ENCODE measurements around the genes MEF2B, NCAN, HAPLN4, NDUFA13, GMIP, ZNF506 and ZNF429.

DNA sequence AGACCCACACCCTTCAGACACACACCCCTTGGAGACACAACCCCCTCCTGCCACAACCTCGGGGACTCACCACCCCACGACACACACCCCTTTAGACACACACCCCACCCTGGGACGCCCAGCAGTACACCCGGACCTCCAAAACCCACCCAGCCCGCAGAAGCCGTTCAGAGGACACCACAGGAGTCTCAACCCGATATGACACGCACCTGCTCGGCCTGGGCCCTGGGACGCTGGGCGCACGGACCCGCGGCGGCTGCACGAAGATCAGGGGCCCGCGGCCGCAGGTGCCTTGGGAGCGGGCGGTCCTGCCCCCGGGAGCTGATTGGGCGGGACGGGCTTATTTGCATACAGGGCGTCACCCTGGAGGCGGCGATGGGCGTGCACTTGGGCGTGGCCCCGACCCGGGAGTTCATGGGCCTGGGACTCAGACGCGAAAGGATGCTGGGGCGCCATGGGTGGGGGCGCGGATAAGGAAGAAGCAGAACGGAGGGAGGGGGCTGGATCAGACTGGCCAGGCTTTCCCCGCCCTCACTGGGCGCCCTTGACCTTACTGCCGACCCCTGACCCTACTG lies at the start of gene MEF2B:
Gene MEF2B (minus strand): TSS at position 268 of the 575 bp plus-strand sequence.
- RRBS, 2 experiments, result under 1 to 2% methylated on average over 8 of the region's 40 CpGs
CAGE:
- cytosol, long polyA minus RNA, result start-site peak on the minus strand centred at position 266 of the sequence, 8 bp wide, 61 reads
- cytosol, long polyA plus RNA, result no peak
- long polyA plus RNA, result no peak
- nucleus, long polyA minus RNA, result no peak
- nucleus, long polyA plus RNA, result no peak

DNA sequence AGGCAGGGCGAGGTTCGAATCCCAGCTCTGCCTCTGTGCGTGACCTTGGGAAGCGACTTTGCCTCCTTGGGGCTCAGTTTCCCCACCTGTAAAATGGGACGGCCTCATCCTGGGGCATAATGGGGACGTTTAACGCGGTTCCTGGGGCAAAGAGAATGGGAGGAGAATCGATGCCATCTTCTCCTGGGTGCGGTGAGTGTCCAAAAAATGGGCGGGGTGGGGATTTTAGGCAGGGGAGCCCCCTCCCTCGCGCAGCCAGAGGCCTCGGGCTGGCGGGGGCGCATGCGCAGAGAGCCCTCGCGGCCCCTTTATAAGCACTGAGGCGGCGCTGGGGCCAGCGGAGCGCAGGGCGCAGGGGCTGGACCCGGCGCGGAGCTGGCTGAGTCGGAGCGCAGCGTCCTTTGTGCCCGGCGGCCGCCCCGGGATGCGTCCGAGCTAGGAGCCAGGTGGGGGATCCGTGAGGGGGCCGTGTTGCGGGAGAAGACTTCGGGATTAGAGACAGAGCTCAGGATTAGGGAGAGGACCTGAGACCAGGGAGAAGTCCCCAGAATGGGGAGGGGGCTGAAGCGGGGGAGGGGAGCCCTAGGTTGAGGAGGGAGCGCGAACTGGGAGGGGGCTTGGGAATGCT lies at the start of gene NCAN:
Gene NCAN (plus strand): TSS at position 340 of the 628 bp plus-strand sequence.
- RRBS, 2 experiments, result 3 to 4% methylated on average over 7 of the region's 43 CpGs
CAGE:
- cytosol, long polyA minus RNA, result no peak
- cytosol, long polyA plus RNA, result no peak
- long polyA plus RNA, result no peak
- nucleus, long polyA minus RNA, result no peak
- nucleus, long polyA plus RNA, result no peak

DNA sequence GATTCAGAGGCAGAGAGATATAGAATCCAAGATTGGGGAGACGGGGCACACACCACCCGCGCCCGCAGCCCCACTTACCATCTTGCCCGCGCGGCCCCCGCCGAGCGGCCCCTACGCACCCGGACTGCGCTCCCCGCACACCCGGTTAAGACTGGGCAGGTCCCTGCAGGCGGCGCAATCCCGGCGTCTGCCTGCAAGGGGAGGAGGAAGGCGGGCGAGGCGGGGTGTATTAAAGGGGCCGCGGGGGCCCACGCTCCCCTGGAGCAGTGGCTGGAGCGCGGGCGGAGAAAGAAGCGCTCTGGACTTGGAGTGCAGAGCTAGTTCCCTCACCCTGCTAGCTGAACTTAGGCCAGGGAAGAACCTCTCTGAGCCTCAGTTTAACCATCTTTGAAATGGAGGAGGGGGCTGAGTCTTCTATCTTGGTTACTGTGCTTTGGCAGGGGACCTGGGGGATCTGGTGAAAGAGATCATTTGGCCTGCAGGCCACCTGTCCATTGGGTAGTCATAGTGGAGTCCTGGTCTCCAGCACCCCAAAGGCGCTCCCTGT lies at the start of gene HAPLN4:
Gene HAPLN4 (minus strand): TSS at position 153 of the 547 bp plus-strand sequence.
- RRBS, 2 experiments, result no CpG with 5 or more reads among the region's 30 CpGs
CAGE:
- cytosol, long polyA minus RNA, result no peak
- cytosol, long polyA plus RNA, result no peak
- long polyA plus RNA, result no peak
- nucleus, long polyA minus RNA, result no peak
- nucleus, long polyA plus RNA, result no peak

- RRBS, 2 experiments, result no CpG with 5 or more reads among the region's 5 CpGs
CAGE:
- cytosol, long polyA minus RNA, result no peak
- cytosol, long polyA plus RNA, result no peak
- long polyA plus RNA, result no peak
- nucleus, long polyA minus RNA, result no peak
- nucleus, long polyA plus RNA, result no peak
Observed at GRCh38 chr19:19271802-19272261, 1.3 kb downstream of the TM6SF2 start.

DNA sequence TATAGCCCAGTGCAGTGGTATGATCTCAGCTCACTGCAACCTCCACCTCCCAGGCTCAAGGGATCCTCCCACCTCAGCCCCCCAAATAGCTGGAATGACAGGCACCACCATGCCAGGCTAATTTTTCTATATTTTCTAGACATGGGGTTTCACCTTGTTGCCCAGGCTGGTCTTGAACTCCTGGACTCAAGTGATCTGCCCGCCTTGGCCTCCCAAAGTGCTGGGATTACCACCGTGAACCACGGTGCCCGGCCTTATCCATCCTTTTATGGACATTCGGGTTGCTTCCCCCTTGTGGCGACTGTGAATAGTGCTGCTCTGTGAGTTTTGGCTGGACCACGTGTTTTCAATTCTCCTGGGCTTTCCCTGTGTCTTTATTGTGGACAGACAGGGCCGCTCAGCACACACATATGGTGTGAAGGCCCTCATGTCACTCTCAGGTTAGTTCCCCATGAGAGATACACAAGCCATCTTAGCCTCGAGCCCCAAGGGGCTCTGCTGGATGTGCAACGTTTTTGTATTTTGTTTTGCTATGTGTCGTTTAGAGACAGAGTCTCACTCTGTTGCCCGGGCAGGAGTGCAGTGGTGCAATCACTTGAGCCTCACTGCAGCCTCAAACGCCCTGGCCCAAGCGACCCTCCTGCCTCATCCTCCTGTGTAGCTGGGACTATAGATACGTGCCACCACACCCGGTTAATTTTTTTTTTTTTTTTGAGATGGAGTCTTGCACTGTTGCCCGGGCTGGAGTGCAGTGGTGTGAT lies 40.5 kb downstream of the MAU2 start:
- RRBS, 2 experiments, result 20% methylated on average over 1 of the region's 17 CpGs; no CpG with 5 or more reads in 1 of the 2 experiments
CAGE:
- cytosol, long polyA minus RNA, result no peak
- cytosol, long polyA plus RNA, result no peak
- long polyA plus RNA, result no peak
- nucleus, long polyA minus RNA, result no peak
- nucleus, long polyA plus RNA, result no peak

GRCh38 chr19:19407359-19407949 lies 2.0 kb downstream of the GATAD2A start:
- RRBS, 2 experiments, result no CpG with 5 or more reads among the region's 10 CpGs
CAGE:
- cytosol, long polyA minus RNA, result no peak
- cytosol, long polyA plus RNA, result no peak
- long polyA plus RNA, result no peak
- nucleus, long polyA minus RNA, result no peak
- nucleus, long polyA plus RNA, result no peak

- RRBS, 2 experiments, result 100% methylated on average over 4 of the region's 23 CpGs; no CpG with 5 or more reads in 1 of the 2 experiments
CAGE:
- cytosol, long polyA minus RNA, result no peak
- cytosol, long polyA plus RNA, result no peak
- long polyA plus RNA, result no peak
- nucleus, long polyA minus RNA, result no peak
- nucleus, long polyA plus RNA, result no peak
Observed at GRCh38 chr19:19495615-19496278, 19.6 kb downstream of the TSSK6 start.

- RRBS, 2 experiments, result no CpG with 5 or more reads among the region's 4 CpGs
CAGE:
- cytosol, long polyA minus RNA, result no peak
- cytosol, long polyA plus RNA, result no peak
- long polyA plus RNA, result no peak
- nucleus, long polyA minus RNA, result no peak
- nucleus, long polyA plus RNA, result no peak
Observed at GRCh38 chr19:19503711-19504031, 11.7 kb downstream of the TSSK6 start.

DNA sequence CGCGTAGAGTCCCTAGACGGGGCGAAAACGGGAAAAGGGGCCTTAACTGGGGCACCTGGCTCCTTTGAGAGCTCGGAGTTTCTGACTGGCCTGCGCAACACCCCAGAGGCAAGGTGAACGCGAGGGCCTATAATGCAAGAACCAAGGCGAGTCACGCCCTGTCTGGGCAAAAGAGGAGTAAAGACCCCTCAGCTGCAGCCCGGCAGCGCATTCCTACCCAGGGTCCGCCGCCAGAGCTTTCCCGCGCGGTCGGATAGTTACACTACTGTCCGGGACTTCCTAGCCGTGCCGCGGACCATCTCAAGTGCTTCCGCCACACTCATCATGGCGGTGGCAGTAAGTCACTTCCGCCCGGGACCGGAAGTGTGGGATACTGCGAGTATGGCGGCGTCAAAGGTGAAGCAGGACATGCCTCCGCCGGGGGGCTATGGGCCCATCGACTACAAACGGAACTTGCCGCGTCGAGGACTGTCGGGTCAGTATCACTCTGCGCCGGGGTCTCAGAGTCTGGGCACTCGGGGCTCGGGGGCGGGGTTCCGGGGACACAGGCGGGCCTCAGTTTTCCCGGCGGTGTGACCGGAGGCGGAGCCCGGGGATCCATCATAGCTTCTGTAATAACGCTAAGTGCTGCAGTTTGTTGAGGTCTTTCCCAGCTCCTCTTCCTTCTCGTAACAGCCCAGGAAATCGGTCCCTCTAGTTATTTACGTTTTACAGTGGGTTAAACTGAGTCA lies at the start of gene NDUFA13:
Gene NDUFA13 (plus strand): TSS at position 368 of the 731 bp plus-strand sequence.
- RRBS, 2 experiments, result 1 to 2% methylated on average over 32 of the region's 55 CpGs
CAGE:
- cytosol, long polyA minus RNA, result no peak
- cytosol, long polyA plus RNA, result start-site peak on the plus strand centred at position 371 of the sequence, 17 bp wide, 489 and 813 reads in 2 replicates
- long polyA plus RNA, result start-site peak on the minus strand centred at position 322 of the sequence, 50 bp wide, 35 and 32 reads in 2 replicates; start-site peak on the plus strand centred at position 371 of the sequence, 18 bp wide, 2,251 and 1,787 reads in 2 replicates
- nucleus, long polyA minus RNA, result no peak
- nucleus, long polyA plus RNA, result no peak

GRCh38 chr19:19632644-19633139 lies 4.7 kb upstream of the LPAR2 start:
- RRBS, 2 experiments, result no CpG with 5 or more reads among the region's 6 CpGs
CAGE:
- cytosol, long polyA minus RNA, result no peak
- cytosol, long polyA plus RNA, result no peak
- long polyA plus RNA, result no peak
- nucleus, long polyA minus RNA, result no peak
- nucleus, long polyA plus RNA, result no peak

DNA sequence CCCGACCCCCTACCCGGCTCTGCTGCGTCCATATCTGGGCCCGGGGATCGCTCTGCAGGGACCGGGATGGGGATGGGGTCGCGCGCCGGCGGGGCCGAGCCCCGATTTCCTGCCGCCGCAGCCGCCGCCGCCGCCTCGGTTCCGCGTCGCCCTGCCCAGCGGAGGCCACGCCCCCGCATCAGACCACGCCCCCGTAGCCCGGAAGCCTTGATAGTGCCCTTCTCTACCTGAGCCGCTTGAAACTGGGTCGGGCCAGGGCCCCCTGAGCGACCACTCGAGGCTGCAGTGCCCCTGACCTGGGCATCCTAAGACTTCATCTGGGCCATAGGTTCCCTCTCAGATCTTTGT lies at the start of gene GMIP:
Gene GMIP (minus strand): TSS at position 160 of the 348 bp plus-strand sequence.
- RRBS, 2 experiments, result no CpG with 5 or more reads among the region's 33 CpGs
CAGE:
- cytosol, long polyA minus RNA, result no peak
- cytosol, long polyA plus RNA, result no peak
- long polyA plus RNA, result no peak
- nucleus, long polyA minus RNA, result no peak
- nucleus, long polyA plus RNA, result no peak

DNA sequence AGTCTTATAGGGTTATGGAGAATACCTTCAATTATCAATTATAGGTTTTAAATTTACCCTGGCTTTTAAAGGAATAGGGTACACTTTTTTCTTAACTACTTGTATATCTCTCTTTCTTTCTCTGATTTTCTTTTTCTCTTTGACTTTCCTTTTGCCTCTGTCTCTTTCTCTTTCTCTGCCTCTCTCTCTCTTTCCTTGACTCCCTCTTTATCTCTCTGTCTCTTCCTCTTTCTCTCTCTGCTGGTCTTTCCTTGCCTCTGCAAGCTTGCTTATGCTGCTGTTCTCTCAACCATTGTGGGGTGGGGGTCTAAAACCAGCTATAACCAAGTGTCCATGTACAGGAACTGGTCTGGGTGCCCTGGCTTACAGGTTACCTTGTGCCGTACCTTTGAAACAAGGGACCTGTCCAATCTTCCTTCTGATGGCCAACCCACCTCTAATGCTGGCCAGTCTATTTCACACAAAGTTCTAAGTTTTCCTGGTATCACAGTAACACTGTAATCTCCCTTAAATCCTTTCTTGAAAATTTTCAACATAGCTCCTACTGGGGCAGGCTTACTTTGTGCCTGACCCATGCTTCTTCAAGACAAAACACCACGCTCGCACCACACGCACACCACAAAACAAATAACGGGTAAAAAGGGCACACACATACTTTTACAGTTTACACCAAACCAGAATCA lies 36.7 kb downstream of the ZNF506 start:
- RRBS, 2 experiments, result no CpG with 5 or more reads among the region's 5 CpGs
CAGE:
- cytosol, long polyA minus RNA, result no peak
- cytosol, long polyA plus RNA, result no peak
- long polyA plus RNA, result no peak
- nucleus, long polyA minus RNA, result no peak
- nucleus, long polyA plus RNA, result no peak

DNA sequence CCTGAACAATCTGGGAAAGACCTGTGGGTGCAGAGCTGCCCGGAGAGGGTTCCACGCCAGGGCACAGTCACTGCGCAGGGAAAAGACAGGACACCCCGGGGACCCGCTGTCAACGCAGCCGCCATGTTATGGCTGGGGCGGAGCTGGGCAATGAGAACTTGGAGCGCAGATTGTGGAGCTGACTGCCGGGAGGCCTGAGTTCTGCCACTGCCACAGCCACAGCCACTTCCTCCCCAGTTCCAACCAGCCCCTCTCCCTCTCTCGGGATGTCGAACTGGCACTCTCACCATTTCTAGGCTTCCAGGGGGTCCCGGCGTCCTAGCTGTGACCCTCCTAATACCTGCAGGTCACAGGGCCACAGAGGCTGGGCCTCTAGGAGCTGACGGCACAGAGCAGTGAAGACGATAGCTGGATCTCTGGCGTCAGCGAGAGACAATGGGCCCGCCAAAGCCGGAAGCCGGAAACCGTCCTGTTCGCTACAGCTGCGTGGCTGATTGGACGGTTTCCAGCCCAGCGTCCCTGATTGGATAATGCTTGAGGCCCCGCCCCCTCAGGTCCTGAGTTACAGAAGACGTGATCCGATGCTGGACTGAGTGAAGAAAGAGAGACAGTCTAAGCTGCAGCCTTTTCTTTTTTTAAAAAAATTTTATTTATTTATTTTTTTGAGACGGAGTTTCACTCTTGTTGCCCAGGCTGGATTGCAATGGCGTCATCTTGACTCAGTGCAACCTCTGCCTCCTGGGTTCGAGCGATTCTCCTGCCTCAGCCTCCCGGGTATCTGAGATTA lies at the start of gene ZNF506:
Gene ZNF506 (minus strand): TSS at position 437 of the 787 bp plus-strand sequence.
- RRBS, 2 experiments, result 89 to 92% methylated on average over 4 of the region's 34 CpGs
CAGE:
- cytosol, long polyA minus RNA, result no peak
- cytosol, long polyA plus RNA, result no peak
- long polyA plus RNA, result no peak
- nucleus, long polyA minus RNA, result no peak
- nucleus, long polyA plus RNA, result no peak

DNA sequence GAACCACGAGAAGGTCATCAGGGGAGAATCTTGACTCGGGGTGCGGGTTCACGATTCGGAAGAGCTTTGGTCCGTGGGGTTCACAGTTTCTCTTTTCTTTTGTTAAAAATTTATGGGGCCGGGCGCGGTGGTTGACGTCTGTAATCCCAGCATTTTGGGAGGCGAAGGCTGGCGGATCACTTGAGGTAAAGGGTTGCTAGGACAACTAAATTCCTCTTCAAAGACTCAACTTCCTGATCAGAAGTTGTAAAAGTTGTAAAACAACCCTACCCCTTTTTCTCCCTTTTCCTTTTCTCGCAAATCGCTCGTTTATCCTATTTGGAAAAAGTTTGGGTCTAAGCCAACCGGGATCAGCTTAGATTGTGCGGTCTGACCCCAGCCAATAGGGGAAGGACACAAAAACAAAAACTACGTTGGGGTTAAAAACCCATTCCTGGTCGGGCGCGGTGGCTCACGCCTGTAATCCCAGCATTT lies 668 bp downstream of the ZNF486 start:
- RRBS, 2 experiments, result no CpG with 5 or more reads among the region's 22 CpGs
CAGE:
- cytosol, long polyA minus RNA, result no peak
- cytosol, long polyA plus RNA, result no peak
- long polyA plus RNA, result no peak
- nucleus, long polyA minus RNA, result no peak
- nucleus, long polyA plus RNA, result no peak

GRCh38 chr19:21020828-21021665 lies 590 bp downstream of the ZNF430 start:
- RRBS, 2 experiments, result 2% methylated on average over 2 of the region's 33 CpGs
CAGE:
- cytosol, long polyA minus RNA, result no peak
- cytosol, long polyA plus RNA, result no peak
- long polyA plus RNA, result no peak
- nucleus, long polyA minus RNA, result no peak
- nucleus, long polyA plus RNA, result no peak

- RRBS, 2 experiments, result 3 to 10% methylated on average over 2 of the region's 42 CpGs
CAGE:
- cytosol, long polyA minus RNA, result no peak
- cytosol, long polyA plus RNA, result no peak
- long polyA plus RNA, result start-site peak on the plus strand at chr19:21505591-21505611, 72 and 79 reads in 2 replicates
- nucleus, long polyA minus RNA, result no peak
- nucleus, long polyA plus RNA, result start-site peak on the plus strand at chr19:21505587-21505637, 64 and 86 reads in 2 replicates
Observed at GRCh38 chr19:21505056-21506354, at the start of gene ZNF429. ZNF429 (plus strand) TSS chr19:21505602.

DNA sequence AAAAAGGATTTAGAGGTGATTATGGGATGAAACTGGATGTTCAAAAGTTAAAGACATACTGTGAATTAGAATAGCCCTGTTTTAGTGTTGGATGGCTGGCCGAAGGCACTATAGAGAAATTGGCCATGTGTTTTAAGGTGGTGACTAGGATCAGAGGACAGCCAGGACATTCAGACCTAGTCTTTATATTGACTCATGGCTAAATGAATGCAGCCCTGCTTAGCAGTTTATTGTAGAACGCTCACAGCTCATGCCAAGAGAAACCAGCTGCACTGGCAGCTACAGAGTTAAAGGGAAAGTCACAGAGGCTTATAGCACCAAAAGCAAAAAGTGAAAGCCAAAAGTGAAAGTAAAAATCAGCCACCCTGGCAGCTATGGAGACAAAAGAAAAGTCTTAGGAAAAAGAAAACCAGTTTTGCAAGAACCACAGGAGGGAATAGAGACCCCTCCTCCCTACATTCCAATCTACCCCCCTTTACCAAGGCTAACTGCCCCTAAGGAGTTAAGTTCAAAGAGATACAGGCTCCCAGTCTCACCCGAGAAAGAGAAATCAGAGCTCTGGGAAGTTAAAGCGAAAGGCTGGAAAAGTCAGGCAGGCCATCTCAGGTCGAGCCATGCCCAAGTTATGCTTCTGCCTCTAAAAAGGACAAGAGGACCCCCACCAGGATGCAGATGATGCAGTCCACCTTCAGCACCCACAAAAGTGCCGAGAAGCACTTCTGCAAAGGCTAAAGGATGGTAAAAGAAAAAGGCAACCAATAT lies 99.0 kb downstream of the ZNF429 start:
- RRBS, 2 experiments, result no CpG with 5 or more reads among the region's 6 CpGs
CAGE:
- cytosol, long polyA minus RNA, result no peak
- cytosol, long polyA plus RNA, result no peak
- long polyA plus RNA, result no peak
- nucleus, long polyA minus RNA, result no peak
- nucleus, long polyA plus RNA, result no peak

GRCh38 chr19:22215051-22216017 lies 18.6 kb upstream of the ZNF676 start:
- RRBS, 2 experiments, result no CpG with 5 or more reads among the region's 28 CpGs
CAGE:
- cytosol, long polyA minus RNA, result no peak
- cytosol, long polyA plus RNA, result no peak
- long polyA plus RNA, result no peak
- nucleus, long polyA minus RNA, result no peak
- nucleus, long polyA plus RNA, result no peak

DNA sequence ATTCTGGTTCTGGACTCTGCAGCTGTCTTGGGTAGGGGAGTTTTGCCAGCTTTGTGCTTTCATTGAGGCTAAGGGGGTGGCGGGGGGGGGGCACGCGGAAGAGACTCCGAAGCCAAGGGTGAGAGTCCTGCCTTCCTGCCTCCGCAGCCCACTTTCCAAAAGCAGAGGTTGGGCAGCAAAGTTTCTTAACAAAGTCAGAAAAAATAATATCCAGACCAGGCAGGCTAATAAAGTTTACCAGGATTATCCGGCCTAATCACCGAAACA lies 4.9 kb upstream of the ZNF98 start:
- RRBS, 2 experiments, result no CpG with 5 or more reads among the region's 7 CpGs
CAGE:
- cytosol, long polyA minus RNA, result no peak
- cytosol, long polyA plus RNA, result no peak
- long polyA plus RNA, result no peak
- nucleus, long polyA minus RNA, result no peak
- nucleus, long polyA plus RNA, result no peak

- RRBS, 2 experiments, result no CpG with 5 or more reads among the region's 8 CpGs
CAGE:
- cytosol, long polyA minus RNA, result no peak
- cytosol, long polyA plus RNA, result no peak
- long polyA plus RNA, result no peak
- nucleus, long polyA minus RNA, result no peak
- nucleus, long polyA plus RNA, result no peak
Observed at GRCh38 chr19:22528827-22529400, 105.2 kb upstream of the ZNF492 start.

Measured in HepG2 (cell line).